Mammary microvascular endothelial cell (primary cell): ENCODE data around the genes PYGO2, ZBTB7B, RUSC1, ASH1L and YY1AP1.

DNA sequence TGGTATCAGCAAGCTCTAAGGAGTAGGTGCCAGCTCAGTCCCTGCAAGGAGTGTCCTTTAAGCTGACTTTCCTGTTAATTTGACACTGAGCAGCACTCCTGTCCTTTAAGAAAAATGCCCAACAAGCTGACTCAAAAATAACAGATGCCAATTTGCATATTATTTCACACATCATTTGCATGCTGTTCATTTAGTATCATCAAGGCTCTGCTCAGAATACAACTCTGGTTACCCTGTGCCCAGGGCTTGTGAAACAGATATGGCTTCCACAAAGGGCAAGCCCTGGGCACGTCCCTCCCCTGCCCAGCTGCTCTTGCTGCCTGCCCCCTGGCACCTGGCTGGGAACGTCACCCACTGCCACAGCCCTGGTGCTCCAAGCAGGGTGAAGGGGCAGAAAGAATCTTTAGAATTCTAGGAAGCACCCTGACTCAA lies 10.3 kb downstream of the KCNN3 start:
- RAMPAGE, long total RNA, result no peak

DNA sequence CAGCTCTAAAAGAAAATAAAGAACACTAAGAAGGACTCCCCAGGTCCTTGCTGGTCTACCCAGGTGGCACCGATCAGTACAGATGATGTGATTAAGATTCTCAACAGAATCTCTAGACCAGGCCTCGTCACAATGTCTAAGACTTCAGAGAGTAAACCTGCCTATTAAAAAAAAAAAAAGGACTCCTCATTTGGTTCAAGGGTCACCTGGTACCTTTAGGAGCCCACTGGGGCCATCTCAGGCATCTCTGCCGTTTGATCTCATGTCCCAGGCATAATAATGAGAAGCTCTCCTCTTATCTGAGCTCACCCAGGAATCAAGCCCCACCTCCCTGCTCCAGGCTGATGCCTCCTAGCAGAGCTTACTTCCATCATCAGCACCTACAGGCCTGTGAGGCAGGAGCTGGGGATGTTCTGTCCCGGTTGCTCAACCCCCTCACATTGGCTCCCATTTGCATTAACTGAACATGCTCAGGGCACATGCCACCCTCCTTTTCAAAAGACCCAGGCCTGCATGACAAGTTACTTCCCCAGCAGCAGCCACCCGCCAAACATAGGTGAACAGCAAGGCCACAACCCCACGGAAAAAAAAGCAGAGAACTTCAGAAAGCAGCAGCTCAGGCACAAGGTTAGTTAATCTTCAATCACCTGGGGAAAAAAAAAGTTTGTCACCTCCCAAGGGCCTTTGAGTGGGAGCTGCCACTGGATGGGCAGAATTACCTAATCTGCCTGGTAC lies 4.7 kb downstream of the KCNN3 start:
- RAMPAGE, long total RNA, result no peak

GRCh38 chr1:154961615-154962920 lies at the start of gene PYGO2:
Gene PYGO2 (minus strand): TSS chr1:154961782.
- RAMPAGE, long total RNA, result no peak

- RAMPAGE, long total RNA, result no peak
These were observed at the start of gene ZBTB7B for GRCh38 chr1:155002702-155003369. Gene ZBTB7B (plus strand): TSS chr1:155002802.

DNA sequence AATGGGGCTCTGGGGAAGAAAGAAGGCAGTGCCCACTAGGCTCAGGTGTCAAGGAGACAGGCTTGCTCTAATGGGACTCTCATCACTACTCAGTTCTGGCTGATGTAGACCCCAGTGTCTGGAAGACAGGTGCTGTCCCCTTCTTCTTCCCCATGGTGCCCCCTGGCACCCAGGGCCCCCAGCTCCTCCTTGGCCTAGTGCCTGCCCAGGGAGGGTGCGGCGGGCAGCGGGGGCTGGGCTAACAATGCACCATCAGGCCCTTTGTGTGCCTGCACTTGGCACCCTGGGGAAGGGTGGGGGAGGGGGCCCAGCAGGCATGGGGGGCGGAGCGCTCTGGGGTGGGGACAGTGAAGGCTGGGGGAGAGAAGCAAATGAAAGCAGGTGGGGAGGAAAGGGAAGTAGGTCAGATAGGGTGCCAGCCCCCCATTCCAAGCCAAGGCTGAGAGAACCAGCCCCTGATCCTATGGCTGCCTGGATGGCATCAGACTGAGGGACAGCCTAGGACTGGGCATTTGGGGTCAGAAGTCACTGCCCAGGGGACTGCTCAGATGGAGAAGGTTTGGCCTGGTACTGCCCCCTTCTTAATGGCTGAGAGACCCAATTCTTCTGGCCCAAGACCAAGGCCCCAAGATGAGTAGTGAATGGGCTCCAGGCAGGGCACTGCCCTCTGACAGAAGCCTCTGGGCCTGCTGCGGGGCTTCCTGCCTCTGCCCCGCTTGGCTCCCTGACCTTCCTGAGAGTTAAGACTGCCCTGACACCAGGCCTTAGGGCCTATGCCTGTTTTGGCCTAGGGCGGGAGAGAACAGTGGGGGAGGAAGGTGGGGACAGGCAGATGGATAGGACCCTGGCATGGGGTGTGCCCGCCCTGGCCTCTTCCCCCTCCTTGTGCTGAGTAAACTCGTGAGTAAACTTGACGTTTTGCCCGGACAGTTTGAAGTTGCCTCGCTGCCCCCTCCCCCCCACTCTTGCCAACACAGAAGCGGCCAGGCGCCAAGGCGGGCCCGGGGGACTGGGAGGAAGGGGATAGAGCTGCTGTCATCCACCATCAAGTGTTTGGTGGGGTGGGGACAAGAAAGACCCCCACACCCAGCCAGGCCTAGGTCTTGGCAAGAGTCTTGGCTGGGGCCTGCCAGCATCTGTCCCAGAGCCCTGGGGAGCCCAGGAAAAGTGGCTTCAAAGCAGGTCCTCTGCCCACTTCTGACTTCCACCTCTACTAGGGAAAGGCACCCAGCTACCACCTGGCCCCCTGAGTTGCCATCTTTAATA lies 2.7 kb downstream of the ZBTB7B start:
- RAMPAGE, long total RNA, result no peak

- RAMPAGE, long total RNA, result no peak
These were observed 4.1 kb downstream of the ZBTB7B start for GRCh38 chr1:155006371-155007347.

- RAMPAGE, long total RNA, result no peak
These were observed 11.2 kb downstream of the ZBTB7B start for GRCh38 chr1:155013772-155014177.

DNA sequence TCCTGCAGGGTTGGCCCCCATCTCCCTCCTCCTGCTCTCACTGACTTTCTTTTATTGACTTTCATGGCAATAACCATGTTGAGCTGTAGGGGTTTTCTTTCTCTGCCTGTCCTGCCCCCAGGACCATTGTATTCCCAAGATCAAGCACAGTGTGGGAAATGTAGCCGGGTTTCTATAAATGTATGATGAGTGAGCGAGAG lies 5.9 kb upstream of the DPM3 start:
- RAMPAGE, long total RNA, result no peak

GRCh38 chr1:155178500-155178717 lies 4.8 kb downstream of the TRIM46 start:
- RAMPAGE, long total RNA, result no peak

DNA sequence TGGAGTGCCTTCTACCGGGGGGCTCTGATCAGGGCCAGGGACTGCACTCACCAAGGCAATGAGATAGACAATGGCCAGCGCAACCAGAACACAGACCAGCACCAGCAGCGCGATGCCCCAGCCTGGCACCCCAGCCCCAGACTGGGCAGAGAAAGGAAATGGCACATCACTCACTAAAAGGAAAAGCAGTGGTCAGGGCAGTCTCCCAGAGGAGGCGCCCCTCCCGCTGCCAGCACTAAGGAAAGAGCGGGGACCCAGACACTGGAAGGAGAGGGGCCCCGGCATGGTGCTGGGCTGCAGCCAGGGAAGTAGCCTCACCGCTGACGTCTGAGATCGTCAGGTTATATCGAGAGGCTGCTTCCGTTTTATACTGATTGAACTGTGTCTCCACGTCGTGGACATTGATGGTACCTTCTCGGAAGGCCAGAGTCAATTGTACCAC lies 13.8 kb downstream of the TRIM46 start:
- RAMPAGE, long total RNA, result no peak

DNA sequence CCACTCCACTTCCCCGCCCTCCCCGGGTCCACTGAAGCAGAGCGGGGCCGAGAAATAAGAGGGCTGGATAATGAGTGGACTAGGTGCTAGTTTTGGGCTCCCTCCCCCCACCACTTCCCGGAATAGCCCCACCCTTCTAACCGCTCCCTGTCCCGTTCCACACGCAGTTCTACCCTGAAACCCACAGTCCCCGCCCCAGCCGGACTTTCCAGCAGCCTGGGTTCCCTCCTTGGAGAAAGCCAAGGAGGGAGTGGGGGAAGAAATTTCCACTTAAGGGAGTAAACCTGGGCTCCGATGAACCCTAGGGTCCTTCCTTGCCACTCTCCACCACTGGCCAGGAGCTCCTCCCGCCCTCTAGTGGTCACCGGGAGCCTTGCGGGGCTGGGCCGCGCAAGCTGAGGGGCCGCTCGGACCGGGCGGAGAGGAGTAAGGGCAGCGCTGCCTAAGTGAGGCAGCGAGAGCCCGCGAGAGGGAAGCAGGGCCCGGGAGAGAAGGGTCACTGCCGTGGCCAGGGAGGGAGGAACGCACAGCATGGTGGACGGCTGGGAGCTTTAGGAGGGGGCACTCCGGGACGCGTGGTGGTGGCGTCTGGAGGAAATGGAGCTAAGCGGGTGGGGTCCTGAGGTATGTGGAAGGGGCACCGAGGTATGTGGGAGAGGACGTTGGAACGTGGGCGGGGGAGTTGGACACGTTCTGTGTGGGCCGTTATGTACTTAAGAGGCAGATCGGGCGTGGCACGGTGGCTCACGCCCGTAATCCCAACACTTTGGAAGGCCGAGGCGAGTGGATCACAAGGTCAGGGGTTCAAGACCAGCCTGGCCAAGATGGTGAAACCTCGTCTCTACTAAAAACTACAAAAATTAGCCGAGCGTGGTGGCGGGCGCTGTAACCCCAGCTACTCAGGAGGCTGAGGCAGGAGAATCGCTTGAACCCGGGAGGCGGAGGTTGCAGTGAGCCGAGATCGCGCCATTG lies 14.1 kb downstream of the THBS3 start:
- RAMPAGE, long total RNA, result no peak

DNA sequence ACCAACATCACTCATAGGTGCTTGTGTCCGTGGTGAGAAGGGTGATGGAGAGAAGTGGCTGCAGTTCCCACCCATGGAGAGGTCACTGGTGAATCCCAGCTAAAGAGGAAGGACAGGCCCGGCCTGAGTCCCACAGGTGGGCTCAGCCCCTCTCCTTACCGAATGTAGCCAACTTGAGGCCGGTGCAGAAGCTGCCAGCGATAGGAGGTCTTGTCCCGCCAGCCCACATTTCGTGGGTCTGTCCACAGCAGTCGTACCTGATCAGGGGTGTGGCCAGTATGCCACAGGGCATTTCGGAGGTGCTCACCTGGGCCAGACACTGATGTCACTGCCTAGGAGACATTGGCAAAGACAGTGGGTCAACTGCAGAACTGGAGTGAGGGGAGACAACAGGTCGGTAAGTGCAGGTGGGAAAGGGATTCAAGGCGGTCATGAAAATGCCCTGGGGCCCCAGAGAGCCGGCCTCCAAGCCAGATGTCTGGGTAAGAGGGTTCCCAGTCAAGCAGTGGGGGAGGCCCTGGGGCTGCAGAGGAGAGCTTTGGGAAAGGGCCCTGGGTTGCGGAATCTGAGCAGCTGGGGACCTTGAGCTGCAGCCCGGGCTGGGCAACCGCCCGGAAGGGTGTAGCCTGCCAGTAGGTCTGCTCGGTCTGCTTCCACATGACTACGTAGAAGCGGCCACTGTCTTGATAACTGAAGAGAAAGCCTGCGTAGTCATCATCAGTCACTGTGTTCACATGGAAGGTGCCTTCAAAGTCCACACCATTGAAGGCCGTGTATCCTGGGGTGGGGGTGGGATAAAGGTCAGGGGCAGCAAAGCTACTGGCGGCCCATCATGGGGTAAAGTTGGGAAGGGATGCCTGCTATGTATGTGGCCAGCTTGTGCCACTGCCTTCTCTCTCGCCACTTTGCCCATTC lies 10.6 kb downstream of the THBS3 start:
- RAMPAGE, long total RNA, result no peak

DNA sequence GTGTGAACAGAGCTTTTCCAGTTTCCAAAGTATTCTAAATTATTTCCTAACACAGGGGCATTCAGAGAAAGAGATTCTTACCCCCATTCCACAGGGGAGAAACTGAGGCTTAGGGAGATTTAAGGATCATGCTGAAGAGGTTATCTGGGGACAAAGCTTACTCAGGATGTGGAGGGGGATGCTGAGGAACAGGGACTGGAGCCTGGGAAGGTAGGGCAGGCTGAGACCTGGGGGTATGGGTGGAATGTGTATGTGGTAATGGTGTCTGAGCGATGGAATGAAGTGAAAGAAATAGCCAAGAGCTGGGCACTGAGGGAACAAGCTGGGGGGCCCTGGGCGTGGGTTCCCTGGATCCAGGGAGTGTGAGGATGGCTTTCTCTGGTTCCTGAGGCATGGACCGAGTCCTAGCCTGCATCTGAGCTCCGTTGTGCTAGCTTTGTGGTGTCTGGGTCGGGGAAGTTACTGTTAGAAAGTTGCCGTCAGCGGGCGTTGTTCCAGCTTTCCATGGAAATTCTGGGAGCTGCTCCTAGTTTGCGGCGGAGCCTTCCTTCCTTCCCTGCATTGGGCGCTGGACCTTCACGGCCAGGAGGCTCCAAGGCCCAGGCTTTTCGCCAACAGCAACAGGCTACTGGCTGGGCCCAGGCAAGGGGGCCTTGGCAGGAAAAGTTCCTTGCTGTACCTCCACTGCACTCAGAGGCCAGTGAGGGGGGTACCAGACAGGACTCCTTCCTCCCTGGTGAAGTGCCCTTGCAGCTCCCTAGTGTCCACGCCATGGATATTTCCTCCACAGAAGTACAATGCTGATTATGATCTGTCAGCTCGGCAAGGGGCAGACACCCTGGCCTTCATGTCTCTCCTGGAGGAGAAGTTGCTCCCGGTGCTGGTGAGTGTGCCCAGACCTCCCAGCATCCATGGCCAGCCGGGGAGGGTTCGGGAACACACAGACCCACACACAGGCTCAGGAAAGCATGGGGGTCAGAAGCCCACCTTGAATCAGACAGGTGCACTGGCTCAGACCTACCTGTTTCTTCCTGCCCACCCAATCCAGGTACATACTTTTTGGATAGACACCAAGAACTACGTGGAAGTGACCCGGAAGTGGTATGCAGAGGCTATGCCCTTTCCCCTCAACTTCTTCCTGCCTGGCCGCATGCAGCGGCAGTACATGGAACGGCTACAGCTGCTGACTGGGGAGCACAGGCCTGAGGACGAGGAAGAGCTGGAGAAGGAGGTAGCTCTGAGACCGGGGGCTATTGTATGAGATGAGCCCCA lies 3.3 kb downstream of the MTX1 start:
- RAMPAGE, long total RNA, result no peak

GRCh38 chr1:155214471-155214887 lies 6.0 kb downstream of the MTX1 start:
- RAMPAGE, long total RNA, result no peak

DNA sequence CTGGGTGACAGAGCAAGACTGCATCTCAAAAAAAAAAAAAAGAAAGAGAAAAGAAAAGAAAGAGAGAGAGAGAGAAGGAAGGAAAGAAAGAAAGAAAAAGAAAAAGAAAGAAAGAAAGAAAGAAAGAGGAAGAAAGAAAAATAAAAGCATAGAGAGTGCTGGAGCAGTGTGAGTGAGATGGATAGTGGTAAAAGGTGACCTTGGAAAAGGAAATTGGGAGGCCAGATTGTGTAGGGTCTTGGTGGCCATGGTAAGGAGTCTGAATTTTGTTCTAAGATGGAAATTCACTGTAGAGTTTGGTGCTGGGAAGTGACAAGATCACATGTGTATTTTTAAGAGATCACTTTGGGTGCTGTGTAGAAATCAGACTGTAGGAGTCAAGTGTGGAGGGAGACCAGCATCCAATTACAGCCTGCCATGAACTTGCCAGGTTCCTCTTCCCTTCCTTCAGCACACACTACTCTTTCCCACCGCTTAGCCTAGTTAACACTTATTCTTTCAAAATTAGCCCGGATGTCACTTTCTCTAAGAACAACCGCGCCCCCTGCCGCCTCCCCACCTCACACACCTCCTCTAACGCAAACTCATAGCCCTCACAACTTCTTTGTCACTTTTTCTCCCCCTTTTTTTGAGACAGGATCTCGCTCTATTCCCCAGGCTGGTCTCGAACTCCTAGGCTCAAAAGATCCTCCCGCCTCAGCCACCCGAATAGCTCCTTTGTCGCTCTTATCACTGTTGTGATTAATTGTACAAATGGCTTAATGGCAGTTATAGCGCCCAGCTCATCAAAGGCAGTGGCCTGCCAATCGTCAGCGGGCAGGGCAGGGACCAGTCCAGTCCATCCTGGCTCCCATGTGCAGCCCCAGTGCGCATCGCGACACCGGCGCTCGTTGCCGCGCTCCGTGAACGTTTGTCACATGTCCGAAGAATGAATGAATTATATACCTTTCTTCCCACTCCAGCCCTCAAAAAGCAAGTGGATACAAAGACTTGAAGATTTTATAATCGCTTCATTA lies 14.5 kb downstream of the GBA1 start:
- RAMPAGE, long total RNA, result no peak

GRCh38 chr1:155269386-155269937 lies 3.8 kb downstream of the CLK2 start:
- RAMPAGE, long total RNA, result no peak

- RAMPAGE, long total RNA, result no peak
These were observed at the start of gene RUSC1 for GRCh38 chr1:155320264-155320995. Gene RUSC1 (plus strand): TSS chr1:155320894.

- RAMPAGE, long total RNA, result start-site peak on the plus strand at chr1:155324491-155324540, 48 and 32 reads in 2 replicates
These were observed 3.5 kb downstream of the RUSC1 start for GRCh38 chr1:155324081-155324643.

DNA sequence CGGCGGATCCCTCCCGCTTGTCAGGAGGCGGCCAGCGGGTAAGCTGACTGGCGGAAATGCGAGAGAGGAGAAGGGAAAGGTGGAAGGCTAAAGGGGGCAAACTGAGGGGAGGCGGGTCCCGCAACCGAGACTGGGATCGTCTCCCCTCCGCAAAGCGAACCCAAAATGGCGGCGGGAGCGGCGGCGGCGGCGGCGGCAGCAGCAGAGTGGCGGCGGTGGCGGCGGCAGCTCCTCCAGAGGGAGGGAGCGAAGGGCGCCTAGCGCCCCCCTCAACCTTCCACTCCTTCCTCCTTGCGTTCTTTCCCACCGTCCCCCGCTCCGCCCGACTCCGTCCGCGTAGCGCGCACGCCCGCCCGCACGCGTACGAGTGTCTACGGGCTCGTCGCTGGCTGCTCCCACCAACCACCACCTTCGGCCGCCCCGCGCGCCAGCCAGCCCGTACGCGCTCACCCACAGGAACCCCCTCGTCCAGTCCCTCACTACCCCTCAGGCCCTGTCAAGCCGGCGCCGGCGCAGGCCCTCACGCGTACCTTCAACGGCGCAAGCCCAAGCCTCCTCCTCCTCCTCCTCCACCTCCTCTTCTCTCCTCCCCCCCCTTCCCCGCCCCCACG lies at the start of gene ASH1L:
Gene ASH1L (minus strand): TSS at position 555 of the 611 bp plus-strand sequence.
- RAMPAGE, long total RNA, result start-site peak on the minus strand centred at position 548 of the sequence, 53 bp wide, 180 and 97 reads in 2 replicates

- RAMPAGE, long total RNA, result start-site peak on the minus strand at chr1:155688659-155688721, 432 and 101 reads in 2 replicates
These were observed at the start of gene YY1AP1 for GRCh38 chr1:155687737-155688884. Gene YY1AP1 (minus strand): TSS chr1:155688774.